Left ventricle myocardium (tissue), 1 donor: ENCODE measurements around a stretch of chr10.

DNA sequence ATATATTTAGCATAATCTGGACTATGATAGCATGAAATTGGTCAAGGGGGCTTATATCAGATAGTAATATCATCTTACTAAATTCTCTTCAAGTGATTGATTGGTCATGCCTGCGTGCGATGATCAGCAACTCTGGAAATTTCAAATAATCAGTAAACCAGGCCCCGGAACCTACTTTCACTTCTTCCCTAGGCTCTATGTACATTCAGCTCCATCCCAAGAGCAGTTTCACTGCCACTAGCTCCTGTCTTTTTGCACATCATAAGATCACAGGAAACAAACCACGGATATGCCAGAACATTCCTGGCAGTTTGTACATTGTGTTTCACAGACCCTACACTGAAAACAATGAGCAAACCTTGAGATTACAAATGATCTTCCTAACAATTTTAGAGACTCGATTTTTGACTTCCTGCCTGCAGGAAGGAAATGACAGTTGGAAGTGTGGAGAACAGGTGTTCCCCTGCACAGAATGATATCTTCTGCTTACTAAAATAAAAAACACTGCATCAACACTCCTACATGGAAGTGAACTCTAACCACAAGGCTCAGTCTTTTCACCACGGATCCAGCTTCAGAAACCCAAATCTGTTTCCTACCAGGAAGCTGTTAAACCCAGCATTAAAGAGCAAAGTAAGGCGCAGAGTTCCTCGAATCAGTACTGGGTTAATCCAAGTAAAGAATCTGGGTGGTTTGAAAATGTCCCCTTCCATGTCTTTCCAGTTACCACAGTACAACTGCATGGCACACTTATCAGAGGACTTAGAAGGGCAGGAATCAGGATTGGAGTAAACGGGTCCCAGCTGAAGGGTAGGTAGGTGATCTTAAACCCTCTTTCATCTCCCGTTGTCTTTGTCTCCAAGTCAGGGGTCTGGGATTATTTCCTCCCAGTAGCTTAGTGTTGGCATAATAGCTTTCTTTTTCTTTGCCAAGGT lies 7.5 kb upstream of the TMEM236 start:
- PRO-cap = no peak

GRCh38 chr10:18343527-18344063 lies 203.4 kb downstream of the CACNB2 start:
- PRO-cap = bidirectional peak, plus-strand start at chr10:18343799, minus-strand start at chr10:18343673

GRCh38 chr10:18352118-18352585 lies 211.9 kb downstream of the CACNB2 start:
- PRO-cap = unidirectional peak, minus-strand start at chr10:18352276

GRCh38 chr10:18400356-18401414 lies 250.7 kb downstream of the NSUN6 start:
- PRO-cap = no peak

DNA sequence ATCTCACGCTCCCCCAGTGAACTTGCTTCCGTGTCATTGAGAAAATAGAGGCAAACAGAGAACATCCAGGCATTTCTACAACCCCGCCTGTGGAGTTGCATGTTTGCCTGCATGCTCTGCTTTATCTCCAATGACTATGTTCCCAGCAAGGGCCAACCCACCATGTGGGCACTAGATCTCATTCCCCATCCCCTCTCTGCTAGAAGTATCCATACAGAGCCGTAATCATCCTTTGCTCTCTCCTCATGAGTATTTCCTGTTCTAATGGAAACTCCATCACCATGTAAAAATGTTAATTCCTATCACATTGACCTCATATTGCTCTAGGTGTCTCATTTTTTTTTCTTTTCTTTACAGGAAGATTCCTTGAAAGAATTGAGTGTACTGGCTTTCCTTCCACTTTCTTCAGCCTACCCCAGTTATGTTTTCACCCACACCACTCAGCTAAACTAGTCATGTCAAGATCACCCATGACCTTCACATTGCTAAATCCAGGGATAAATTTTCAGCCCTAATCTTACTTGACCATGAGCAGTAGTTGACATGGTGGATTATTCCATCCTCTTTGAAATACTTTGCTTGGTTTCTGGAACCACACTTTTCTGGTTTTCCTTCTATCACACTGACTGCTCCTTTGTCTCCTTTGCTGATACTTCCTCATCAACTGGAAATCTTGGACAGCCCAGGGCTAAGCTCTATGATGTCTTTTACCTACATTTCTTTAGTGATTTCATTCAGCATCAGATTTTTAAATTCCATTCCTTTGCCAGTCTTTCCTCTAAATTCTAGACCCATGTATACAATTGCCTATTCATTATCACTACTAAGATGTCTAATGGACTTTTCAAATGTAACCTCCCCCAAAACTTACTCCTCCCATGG lies 131.8 kb downstream of the NSUN6 start:
- PRO-cap = no peak

DNA sequence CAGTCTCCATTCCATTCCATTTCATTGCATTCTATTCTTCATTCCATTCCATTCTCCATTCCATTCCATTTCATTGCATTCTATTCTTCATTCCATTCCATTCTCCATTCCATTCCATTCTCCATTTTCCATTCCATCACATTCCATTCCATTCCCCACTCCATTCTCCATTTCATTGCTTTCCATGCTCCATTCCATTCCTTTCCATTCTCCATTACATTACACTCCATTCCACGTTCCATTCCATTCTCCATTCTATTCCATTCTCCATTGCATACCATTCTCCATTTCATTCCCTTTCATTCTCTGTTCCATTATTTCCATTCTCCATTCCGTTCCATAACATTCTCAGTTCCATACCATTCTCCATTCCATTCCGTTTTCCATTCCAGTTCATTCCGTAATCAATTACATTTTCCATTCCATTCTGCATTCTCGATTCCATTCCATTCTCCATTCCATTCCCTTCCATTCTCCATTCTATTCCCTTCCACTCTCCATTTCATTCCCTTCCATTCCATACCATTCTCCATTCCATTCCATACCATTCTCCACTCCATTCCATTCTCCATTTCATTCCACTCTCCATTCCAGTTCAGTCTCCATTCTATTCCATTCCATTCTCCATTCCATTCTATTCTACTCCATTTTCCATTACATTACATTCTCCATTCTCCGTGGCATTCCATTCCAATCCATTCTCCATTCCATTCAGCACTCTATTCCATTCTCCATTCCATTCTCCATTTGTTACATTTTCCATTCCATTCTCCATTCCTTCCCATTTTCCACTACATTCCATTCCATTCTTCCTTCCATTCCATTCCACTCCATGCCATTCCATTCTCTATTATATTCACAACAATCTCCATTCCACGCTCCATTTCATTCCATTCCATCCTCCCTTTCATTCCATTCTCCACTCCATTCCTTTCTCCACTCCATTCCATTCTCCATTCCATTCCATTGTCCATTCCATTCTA lies 86.2 kb downstream of the NSUN6 start:
- PRO-cap = no peak

GRCh38 chr10:18565854-18566881 lies 85.2 kb downstream of the NSUN6 start:
- PRO-cap = no peak

GRCh38 chr10:18637484-18637803 lies 13.9 kb downstream of the NSUN6 start:
- PRO-cap = no peak

DNA sequence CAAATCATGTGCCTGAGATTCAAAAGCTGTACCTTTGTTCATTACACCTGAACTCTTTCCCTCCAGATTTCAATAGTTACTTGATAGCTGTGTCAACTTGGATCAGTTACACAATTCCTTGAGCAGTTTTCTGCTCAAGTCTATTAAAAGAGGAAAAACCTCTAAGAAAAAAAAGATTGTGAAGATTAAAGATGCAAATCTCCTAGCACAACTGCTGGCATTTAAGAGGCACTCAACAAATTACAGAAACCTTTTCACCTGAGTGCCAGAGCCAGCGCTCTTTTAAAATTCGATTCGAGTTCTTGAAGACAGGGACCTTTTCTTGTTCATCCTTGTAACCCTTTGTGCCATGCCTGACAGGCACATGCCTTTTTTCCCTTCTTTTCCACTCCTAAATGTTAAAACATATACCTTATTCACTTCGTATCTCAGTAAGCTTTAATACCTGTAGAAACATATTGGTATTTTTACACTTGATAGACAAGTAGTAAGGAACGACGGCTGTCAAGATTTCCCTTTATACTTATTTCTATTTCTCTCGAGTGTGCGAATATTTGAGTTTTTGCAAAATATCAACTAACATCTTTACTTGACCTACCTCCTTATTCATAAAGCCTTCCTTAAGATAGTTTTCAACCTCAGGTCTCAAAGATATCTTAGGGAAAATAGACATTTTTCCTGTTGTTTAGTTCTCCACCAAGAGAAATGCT lies 701 bp downstream of the NSUN6 start:
- PRO-cap = no peak

- PRO-cap = no peak
Measured at GRCh38 chr10:19768124-19768562, 48.1 kb upstream of the PLXDC2 start.

- PRO-cap = no peak
Measured at GRCh38 chr10:19789720-19790159, 26.5 kb upstream of the PLXDC2 start.

DNA sequence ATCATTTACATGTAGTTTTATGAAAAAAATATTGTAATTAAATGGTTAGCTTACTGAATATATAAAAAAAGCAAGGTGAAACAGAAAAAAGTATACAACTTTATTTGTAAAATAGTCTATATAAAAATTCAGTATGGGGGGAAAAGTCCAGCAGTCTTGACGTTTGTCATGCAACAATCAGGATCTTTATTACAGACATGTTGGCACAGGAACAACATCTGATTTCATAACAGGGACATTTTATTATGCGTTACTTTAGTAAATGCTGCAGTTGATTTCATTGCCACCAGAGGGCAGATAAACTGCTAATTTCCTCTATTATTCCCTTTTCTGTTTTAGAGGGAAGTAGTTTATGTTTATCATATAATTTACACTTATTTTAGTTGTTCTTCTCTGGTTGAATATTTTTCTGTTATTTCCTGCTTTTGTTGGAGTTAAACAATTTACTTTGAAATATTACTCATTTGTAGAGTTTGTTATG lies 3.2 kb downstream of the PLXDC2 start:
- PRO-cap = no peak

GRCh38 chr10:19920205-19920652 lies 104.0 kb downstream of the PLXDC2 start:
- PRO-cap = no peak

- PRO-cap = no peak
Measured at GRCh38 chr10:19966704-19967100, 150.5 kb downstream of the PLXDC2 start.

GRCh38 chr10:20006178-20006689 lies 190.0 kb downstream of the PLXDC2 start:
- PRO-cap = no peak

DNA sequence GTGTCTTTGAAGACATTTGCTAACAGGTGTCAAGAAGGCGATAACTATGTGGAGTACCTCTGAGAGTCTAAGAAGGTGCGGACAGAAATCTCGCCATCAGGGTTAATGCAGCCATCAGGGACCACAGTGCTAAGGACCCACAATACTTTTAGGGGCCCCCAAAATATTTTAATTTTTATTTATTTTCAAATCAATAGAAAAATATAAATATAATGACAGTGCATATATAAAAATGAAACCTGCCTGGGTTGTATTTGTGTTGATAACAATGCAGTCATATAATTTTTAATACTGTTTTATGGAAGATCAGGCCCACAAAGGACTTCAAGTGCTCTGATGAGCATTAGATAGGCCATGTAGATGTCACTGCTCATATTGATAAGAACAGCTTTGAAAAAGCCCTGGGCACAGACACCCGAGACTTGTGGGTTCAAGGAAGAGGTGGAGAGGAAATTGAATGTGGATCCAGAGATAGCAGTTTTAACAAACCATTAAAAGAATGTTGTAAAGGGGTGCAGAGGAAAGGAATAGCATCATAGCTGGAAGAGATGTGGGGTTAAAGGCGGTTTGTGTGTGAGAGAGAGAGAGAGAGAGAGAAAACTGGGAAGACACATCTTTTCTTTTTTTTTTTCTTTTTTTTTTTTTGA lies 286.9 kb downstream of the PLXDC2 start:
- PRO-cap = no peak

DNA sequence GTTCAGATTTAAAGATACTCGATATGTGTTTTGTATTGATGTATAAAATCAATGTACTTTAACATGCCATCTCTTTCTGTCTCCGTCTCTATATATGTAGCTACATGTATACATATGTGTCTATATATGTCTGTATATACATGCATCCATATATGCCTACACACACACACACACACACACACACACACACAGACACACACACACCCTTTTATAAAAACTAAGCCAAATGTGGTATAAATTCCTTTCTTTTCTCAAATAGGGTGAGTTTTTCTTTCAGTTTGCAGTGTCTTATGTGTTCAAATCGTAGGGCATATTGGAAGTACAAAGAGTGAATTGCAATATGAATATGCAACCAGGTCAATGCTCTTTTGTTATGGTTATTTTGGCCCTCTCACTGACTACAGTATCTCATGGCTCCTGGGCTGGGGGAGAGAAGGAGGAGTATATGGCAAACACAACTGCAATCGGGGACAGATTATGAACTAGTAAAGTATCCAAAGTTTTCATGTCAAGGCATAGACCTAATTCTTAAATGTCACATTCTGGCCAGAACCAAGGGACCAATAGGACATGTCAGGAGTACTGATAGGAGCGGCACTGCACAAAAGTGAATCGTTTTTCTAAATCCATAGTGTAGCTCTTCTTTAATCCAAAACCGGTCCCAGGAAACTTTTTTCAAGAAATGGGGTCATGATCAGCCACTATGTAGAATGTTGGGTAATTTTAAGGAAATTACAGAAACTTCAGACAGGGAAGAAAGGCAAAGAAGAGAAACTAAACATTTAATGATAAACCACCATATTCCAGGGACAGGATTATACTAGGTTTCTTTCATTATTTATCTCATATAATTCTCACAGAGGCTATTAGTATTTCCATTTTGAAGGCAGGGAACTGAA lies 302.0 kb downstream of the PLXDC2 start:
- PRO-cap = no peak

GRCh38 chr10:20177262-20177536 lies 361.0 kb downstream of the PLXDC2 start:
- PRO-cap = no peak

DNA sequence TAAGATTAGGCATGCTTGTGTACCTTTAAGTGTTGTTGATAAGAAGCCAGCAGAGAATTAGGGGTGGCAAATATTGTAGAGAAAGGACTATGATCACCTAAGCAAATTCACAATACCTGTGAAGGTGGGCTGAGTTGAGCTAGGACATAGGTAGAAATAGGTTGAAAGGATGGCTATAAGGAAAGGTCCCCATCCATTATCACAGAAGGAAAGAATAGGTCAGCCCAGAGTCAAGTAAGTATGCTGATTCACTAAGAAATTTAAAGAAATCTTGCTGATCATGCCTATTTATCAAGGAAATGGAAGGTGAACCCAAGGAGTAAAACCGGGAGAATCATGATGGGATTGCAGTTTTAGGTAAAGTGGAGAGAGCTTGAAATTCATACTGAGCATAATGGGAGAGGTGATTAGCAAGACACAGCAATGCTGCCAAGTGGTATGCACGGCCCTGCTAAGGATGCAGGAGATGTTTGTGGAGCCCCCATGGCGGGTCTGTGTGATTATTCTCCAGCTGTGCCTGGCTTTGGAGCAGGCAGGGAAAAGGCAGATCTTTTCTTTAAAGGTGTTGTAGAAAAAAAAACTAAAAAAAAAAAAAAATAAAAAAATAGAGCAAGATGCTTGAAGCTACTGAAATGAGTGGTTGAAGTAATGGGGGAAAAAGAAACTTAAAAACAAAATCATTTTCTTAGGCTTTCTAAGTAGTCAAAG lies 399.4 kb downstream of the PLXDC2 start:
- PRO-cap = no peak

DNA sequence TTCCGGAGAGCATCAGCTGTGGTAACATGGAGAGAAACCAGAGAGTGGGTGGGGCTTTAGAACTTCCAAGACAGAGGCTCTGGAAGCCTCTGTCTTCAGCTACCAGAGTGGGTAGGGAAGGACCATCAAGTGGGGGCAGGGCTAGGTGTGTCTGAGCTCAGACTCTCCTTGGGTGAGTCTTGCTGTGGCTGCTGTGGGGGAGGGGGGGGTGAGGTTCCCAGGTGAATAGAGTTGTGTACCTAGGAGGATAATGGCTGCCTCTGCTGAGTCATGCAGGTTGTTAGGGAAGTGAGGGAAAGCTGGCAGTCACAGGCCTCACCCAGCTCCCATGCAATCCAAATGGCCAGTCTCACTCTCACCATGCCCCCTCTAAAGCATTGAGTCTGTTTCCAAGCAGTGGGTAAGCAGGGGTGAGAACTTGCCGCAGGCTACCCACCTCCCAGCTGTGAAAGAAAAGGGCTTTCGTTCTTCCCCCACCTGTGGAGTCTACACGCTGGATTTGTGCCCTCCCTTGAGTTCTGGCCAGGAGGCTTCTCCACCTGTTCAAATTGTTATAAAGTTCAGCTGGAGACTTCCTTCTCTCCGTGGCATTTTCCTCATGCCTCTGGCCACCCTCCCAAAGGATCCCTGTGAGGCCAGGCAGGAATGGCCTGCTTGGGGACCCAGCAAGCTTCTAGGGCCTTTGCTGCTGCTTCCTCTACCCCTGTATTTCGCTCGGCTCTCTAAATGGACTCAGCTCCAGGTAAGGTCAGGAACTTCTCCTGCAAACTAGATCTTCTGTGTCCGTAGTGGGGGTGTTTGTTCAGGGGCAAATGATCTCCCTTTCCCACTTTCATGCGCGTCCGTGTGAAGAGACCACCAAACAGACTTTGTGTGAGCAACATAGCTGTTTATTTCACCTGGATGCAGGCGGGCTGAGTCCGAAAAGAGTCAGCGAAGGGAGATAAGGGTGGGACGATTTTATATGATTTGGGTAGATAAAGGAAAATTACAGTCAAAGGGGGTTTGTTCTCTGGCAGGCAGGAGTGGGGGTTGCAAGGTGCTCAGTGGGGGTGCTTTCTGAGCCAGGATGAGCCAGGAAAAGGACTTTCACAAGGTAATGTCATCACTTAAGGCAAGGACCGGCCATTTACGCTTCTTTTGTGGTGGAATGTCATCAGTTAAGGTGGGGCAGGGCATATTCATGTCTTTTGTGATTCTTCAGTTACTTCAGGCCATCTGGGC lies 526.7 kb downstream of the NEBL start:
- PRO-cap = no peak